SJCRH30 (cell line): ENCODE data around the gene TRANK1.

GRCh38 chr3:33718499-33718797 lies 394 bp upstream of the CLASP2 start:
- RAMPAGE, long total RNA = no peak

- RAMPAGE, long total RNA = no peak
Observed at GRCh38 chr3:33718798-33718969, 630 bp upstream of the CLASP2 start.

- RAMPAGE, long total RNA = no peak
Observed at GRCh38 chr3:33868661-33869257, 70.3 kb downstream of the PDCD6IP start.

DNA sequence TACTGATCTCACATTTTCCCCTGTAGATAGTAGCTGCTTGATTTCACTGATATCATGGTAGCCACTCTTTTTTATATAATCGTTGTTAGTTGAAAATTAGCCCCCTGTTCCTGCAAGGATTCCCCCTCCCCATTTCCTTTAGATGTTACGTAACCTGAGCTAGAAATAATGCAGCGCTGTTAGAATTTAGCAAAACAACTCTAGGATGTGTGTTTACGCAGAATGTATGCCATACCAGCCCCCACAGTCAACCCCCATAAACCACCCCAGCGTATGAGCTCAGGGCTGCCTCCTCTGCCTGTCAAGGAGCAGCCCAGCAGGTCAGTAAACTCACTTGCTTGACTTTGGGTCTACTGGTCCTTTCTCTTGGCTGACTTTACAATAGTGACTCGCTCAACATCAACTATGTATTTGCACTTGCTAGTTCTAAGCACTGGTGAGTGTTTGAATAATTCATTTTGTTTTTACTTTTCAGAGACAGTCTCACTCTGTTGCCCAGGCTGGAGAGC lies 79.9 kb downstream of the PDCD6IP start:
- RAMPAGE, long total RNA = no peak

DNA sequence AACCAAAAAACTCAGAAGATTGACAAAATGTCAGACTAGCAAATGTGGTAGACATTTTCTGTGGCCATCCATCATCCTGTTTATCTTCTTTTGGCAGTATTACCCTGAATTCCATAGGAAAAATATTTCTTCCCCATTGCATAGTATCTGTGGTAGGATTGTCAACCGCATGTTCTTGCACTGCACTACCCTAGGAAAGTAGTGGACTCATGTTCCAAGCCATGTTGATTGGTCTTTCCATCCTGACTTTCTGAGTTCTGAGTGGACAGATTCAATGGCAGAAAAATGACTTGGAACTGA lies 694.7 kb downstream of the PDCD6IP start:
- RAMPAGE, long total RNA = no peak

DNA sequence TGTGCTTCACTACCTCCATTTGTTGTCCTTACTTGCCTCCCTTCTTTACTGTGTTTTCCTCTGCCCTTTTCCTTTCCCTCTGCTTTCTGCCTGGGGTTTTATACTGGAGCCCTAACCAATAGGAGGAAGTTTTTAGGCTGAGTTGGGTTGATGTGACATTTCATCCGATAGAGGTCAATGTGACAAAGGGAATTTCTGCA lies 153.1 kb upstream of the ARPP21 start:
- RAMPAGE, long total RNA = no peak

GRCh38 chr3:35674996-35675772 lies 35.9 kb downstream of the ARPP21 start:
- RAMPAGE, long total RNA = no peak

GRCh38 chr3:36831106-36831758 lies 66.9 kb upstream of the DCLK3 start:
- RAMPAGE, long total RNA = no peak

DNA sequence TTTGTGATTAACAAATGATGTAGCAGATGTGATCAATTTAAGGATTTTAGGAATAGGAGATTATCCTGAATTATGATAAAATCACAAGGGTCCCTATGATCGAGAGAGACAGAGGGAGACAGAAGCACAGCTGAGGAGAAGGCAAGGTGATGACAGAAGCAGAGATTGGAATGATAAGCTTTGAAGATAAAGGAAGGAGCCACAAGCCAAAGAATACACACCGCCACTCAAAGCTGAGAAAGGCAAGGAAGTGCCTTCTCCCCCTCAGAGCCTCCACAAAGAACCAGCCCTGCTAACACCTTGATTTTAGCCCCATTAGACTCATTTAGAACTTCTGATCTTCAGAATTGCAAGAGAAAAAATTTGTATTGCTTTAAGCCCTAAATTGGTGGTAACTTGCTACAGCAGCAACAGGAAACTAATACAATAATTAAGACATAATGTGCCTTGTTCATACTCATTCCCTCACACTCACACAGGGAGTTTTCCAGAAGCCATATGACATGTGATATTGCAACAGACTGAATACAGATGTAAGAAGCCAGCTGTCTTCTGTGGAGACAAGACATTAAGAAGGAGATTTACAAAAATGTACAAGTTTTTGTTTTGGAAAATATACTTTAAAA lies 38.2 kb downstream of the TRANK1 start:
- RAMPAGE, long total RNA = no peak

GRCh38 chr3:36933386-36933939 lies 11.4 kb downstream of the TRANK1 start:
- RAMPAGE, long total RNA = no peak

GRCh38 chr3:36944583-36945480 lies at the start of gene TRANK1:
Gene TRANK1 (minus strand): TSS chr3:36945054.
- RAMPAGE, long total RNA = no peak

GRCh38 chr3:37127329-37127815 lies 47.0 kb downstream of the LRRFIP2 start:
- RAMPAGE, long total RNA = no peak

DNA sequence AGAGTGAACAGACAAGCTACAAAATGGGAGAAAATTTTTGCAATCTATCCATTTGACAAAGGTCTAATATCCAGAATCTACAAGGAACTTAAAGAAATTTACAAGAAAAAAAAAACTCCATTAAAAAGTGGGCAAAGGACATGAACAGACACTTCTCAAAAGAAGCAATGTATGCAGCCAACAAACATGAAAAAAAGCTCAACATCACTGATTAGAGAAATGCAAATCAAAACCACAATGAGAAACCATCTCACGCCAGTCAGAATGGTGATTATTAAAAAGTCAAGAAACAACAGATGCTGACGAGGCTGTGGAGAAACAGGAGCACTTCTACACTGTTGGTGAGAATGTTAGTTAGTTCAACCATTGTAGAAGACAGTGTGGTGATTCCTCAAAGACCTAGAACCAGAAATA lies 27.5 kb downstream of the LRRFIP2 start:
- RAMPAGE, long total RNA = no peak

GRCh38 chr3:37385692-37386376 lies 66.1 kb upstream of the ITGA9 start:
- RAMPAGE, long total RNA = no peak

- RAMPAGE, long total RNA = no peak
Observed at GRCh38 chr3:37739447-37740143, 122.1 kb upstream of the CTDSPL start.

DNA sequence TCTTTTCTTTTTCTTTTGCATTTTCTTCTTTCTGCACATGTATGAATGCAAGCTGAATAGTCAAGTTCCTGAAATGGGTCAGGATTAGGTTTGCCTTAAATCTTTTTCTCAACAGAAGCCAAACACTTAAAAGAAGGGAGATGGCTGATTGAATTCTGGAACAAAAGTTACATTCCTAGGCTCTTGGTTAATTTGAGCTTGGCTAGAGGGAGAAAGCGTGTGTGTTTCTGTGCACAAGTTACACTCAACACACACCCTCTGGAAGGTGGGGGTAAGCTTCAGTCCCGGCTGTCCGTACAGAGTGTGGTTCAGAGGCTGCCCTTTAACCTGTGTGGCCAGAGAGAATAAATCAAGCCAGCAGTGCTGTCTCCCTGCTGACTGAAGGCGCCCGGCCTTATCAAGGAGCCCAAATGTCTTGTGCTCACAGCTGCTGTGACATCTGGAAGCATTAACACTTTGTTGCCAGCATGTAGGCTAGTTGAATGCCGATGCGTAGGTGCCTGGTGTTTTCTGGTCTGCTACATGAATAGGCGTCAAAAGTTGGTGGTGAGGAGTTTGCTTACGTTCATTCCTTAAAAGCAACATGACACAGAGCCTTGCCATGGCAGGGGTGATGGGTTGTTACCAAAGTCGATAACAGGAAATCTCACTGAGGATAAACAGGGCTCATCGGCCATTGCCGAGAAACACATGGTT lies 96.1 kb upstream of the CTDSPL start:
- RAMPAGE, long total RNA = no peak

DNA sequence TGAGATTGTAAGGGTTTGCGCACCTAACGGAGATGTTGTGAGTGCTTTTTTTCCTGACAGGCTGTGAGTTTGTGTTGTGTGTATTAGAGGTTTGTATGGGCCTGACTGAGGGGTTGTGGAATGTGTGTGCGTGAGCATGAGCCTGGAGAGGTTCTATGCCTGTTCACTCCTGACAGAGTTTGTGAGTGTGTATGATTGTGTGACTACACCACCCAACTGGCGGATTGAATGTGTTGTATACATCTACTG lies 917 bp downstream of the CTDSPL start:
- RAMPAGE, long total RNA = no peak

DNA sequence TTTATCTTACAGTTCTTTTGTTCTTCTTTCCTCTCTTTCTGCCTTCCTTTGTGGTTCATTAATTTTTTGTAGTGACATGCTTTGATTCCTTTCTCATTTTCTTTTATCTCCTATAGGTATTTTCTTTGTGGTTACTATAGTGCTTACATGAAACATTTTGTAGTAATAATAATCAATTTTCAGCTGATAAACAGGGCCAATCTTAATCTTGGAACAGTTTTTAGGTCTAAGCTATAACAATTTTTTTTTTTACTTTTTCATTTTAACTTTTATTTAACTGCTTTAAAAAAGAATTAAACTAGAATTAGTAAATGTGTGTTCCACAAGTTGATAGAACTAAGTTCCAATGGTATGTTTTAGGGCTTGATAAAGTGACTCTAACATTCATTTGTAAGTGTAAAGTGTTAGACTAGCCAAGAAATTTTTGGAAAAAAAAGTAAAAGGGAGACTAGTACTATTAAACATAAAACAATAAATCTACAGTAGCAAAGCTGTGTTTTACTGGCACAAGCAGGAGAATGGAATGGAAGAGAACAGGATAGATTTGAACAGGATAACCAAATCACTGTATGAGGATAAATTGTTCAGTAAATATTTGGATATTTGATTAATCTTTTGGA lies 58.9 kb upstream of the VILL start:
- RAMPAGE, long total RNA = no peak

GRCh38 chr3:37936212-37936715 lies 54.3 kb upstream of the VILL start:
- RAMPAGE, long total RNA = no peak

DNA sequence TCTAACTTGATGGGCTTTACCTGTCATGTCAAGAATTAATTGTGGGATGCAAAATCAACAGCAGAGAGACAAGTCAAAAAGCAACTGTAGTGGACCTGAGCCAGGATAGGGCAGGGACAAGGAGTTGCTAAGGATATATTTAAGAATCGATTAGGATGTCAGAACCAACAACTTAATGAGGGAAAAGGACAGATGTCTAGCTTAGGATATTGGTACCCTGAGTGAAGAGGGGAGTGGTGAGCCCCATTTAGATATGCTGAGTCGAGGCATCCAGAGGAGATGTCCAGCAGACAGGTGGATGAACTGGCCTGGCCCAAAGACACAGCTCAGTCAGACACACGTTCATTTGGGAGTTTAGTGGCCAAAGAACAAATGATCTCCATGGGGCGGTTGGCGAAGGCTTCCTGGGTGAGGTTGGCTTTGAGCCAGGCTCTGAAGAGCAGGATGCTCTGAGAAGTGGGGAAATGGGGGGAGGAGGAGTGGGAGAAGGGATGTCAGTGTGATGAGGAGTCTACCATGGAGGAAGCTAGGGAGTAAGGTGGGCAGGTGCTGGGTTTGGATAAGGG lies 47.6 kb upstream of the VILL start:
- RAMPAGE, long total RNA = no peak